Ureter (tissue), 1 donor: ENCODE data around the genes YIPF1 and LRRC42.

DNA sequence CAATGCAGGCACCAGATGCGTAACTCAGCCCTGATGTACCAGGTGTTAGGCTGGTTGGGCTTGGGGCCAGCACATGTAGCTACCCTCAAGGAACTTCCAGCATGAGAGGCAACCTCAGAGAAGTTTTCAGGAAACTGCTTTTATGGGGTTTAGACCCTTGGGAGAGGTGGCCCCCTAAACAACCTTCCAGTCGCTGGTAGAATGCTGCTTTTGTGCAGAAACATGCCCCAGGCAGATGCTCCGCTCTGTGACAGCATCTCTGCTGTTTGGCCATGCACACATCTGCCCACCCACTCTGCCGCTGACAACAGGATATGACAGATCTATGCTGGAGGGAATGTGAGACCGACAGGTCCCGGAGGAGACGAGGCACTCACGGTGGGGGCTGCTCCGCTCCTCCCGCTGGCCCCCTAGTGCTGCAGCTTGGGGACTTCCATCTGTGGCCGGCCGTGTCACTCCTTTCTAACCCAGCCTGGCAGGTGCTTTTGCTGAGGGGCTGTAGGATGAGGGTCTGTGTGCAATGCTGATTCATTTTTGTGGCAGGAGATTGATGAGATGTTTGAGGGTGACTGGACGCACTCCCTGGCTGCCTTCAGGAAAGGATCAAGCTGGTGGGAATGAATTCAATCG, 49.1 kb upstream of the DMRTB1 start:
- PRO-cap: no peak

DNA sequence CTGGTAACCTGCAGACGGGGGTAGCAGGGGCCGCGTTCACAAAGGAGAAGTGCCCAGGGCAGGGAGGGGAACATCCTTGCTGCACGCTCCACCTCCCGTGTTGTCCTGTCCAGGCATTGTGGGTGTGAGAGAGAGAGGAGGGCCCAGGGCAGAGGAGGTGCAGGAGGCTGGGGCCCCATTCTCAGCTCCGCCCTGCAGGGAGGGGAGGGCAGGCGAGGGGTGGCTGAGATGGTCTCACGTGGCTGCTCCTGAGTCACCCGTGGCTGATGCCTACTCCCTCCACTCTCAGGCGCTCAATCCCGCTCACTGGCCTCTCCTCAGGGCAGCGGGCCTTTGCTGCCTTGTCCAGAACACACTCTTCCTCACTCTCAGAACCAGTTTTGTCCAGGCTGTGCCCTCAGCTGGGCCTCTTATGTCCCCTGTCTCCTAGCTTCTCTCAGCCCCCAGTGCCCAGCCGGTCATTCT, 50.1 kb downstream of the DMRTB1 start:
- PRO-cap: no peak

- PRO-cap: no peak
These were observed 132.4 kb downstream of the GLIS1 start for GRCh38 chr1:53606653-53606910.

- PRO-cap: bidirectional peak, plus-strand start at chr1:53889951, minus-strand start at chr1:53889799
These were observed at the start of gene YIPF1 for GRCh38 chr1:53889407-53890494. YIPF1 (minus strand) TSS chr1:53889797.

DNA sequence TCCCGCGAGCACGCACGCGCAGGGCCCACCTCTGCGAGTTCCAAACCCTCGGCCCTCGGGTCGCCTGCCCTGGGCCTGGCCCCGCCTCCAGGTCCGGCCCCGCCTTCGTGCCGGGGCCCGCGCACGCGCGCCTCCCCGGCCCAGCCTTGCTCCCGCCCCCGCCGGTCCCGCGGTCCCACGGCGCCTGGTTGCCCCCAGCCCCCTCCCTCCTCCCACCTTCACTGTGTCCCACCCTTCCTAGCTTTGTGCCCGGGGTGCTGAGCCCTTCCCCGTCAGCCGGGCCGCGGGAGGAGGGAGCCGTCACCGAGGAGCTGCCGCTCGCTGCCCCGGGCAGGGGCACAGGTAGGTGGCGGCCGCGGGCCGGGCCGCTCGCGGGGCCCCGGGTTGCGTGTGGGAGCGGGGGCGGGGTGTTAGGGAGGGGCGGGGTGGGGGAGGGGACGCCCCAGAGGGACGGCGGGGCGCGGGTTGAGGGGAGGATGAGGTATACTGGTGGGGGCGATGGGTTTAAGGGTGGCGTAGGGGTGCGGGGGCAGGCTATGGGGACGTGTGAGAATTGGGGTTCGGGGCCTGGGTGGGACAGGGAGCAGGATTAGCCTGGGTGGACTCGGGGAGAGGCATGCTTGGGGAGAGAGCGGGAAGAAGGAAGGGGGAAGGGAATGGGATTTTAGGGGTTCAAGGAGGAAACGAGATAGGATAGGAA, at the start of gene LRRC42:
LRRC42 (plus strand) TSS at position 143 of the 700 bp plus-strand sequence.
- PRO-cap: bidirectional peak, plus-strand start at position 149 of the sequence, minus-strand start at position 80 of the sequence

DNA sequence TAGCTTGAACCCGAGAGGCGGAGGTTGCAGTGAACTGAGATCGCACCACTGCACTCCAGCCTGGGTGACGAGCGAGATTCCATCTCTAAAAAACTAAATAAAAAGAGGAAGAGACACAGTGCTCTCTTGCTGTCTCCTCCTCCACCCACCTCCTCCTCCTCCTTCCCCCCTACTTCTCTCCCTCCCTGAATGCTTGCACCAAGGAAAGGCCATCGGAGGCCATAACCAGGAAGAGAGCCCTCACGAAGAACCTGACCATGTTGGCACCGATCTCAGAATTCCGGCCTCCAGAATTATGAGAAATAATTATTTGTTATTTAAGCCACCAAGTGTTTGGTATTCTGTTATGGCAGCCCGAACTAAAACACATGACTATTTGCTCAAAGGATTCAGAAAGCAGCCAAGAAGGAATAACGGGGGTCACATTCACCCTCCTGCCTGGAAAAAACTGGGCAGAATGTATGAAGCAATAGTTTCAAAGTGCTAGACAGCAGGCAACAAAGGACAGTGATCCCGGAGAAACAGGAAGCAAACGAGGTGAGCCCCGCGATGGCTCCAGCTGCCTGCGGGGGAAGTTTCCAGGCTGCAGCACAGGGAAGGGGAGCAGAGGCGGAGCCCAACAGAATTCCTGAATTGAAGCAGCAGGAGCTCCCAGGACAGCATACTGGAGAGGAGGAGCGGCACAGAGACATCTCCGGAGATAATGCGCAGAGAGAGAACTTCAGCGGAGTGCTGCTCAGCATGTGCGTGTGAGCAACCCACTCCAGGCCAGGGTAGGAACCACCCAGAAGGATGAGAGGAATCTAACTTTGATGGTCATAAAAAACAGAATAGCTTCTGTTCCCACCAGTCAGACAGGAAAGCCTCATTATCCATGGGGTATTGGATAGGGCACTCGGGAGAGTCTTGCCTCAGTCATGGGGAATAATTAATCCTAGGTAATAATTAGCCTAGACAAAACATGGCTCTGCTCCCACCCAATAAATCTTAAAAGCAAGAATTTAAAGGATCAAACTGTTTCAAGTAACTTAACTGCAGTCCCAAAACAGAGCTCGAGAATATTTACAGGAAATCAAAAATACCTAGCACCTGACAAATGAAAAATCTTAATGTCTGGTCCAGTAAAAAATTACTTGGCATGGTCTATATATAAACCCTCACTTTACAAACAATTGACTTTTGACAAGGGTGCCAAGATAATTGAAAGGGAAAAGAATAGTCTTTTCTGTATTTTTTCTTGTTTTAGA, 35.5 kb downstream of the LDLRAD1 start:
- PRO-cap: unidirectional peak, plus-strand start at position 212 of the sequence

- PRO-cap: no peak
These were observed 31.5 kb downstream of the CDCP2 start for GRCh38 chr1:54120917-54122151.

- PRO-cap: no peak
These were observed 1.0 kb upstream of the CDCP2 start for GRCh38 chr1:54153766-54154237.

GRCh38 chr1:54240522-54241784, 41.0 kb downstream of the MRPL37 start:
- PRO-cap: no peak

GRCh38 chr1:54273772-54274212, 73.8 kb downstream of the MRPL37 start:
- PRO-cap: bidirectional peak, plus-strand start at chr1:54274131, minus-strand start at chr1:54273983

DNA sequence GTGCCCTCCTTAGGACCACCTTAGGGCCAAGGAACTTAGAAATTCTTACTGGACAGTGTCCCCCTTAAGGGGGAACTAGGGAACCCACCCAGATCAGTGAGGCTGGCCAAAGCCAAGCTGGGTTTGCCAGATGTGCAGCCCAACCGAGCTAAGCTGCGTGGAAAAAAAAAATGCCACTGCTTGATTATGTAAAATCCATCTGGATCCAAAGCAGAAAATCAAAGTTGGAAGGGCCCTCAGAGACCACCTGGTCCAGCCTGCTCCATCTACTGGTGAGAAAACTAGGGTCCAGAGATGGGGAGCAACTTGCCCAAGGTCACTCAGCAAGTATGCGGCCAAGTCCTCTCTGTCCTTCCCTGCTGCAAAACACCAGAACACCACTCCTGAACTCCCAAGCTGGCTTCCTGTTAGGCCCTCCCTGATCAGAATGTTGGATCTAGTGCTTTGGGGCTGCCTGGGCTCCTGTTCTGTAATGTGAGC, 77.8 kb downstream of the MRPL37 start:
- PRO-cap: no peak

- PRO-cap: no peak
These were observed 78.2 kb downstream of the MRPL37 start for GRCh38 chr1:54278268-54278513.

- PRO-cap: no peak
These were observed 79.0 kb downstream of the MRPL37 start for GRCh38 chr1:54278514-54279725.

DNA sequence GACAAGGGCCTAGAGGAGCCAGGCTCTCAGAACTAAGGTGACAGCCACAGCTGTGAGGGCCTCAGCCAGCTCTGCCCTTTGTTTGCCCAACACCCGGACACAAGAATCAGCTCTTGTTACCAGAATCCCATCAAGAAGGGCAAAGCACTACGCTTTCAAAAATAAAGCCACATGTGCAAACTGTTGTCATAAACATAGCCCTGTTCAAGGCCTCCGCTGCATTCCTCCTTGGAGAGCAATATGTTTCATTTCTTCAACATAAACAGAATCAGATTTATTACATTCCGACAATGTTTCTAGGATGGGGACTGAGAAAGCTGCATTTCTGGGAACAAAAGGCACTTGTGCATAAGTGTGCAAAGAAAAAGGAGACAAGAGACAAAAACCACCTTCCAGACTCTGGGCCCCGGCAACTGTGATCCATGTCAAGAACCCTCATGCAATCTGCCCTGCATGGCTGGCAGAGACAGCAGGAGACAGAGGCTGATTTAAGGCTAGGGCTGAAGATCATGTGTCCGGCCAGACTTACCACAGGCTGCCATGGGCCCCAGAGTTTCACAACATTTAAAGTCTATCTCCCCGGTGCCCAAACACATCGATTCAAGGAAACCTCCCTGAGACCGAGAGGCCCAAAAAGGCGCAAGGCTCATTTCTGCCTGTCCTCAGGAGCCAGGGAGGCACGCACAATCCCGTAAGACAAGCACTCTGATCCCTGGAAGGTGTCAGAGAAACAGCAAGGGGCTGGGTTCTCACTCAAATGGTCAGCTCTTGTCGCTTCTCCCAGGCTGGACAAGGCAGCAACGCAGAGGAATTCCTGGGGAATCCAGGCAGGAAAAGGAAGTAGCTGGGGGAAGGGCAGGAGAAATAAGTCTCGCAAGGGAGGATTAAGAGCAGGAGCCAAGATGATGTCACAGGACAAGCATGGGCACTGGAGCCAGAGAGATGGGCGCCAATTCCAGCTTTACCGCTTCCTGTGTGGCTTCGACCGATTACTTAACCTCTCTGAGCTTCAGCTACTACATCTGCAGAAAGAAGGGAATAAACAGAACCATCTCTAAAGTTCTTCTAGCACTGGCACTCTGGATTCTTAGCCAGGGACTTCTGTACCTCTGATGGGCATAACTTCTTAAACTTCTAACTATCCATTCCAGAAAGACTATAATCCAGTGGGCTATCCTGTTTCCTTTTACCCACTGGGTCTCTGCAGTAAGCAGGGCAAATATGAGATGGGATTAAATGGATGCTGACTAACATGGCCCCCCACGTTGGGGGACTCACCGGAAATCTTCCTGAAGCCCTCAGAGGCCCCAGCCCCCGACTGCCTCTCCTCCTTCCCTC, 135.5 kb downstream of the MRPL37 start:
- PRO-cap: unidirectional peak, minus-strand start at position 791 of the sequence; unidirectional peak, minus-strand start at position 837 of the sequence

GRCh38 chr1:54405767-54406689, 142.0 kb upstream of the ACOT11 start:
- PRO-cap: unidirectional peak, minus-strand start at chr1:54406115; bidirectional peak, plus-strand start at chr1:54406574, minus-strand start at chr1:54406379

DNA sequence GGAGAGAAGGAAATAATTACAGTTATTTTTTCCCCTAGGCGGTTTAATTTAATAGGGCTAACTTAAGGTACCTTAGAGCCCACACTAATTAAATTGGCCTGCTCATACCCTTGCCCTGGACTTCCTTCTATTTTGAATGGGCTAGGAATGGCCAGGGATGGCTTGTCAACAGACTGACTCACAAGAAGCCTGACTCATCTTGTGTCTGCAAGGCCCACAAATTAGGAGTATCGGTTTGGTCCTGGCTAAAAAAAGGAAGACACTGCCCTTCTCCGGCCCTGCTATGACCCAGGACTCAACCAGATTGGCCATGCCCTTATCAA, 139.8 kb upstream of the ACOT11 start:
- PRO-cap: no peak

DNA sequence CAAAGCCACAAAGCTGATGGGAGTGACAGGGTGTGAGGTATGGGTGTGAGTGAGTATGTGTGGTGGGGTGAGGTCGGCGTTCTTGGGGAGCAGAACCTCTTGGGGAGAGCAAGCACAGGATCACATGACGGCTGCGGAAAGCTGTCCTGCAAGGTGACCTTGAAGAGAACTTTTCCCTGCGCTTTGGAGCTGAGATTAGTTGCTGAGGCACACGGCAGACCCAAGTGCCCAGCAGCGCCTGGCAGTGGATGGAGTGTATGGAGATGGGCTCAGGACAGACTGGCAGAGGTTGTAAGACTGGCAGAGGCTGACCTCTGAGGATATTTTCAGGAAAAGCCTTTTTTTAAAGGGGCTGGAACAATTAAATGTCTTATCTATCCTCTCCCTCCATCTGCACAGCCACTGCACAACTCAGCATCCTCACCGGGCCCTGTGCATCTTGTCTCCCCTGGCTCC, 718 bp downstream of the ACOT11 start:
- PRO-cap: no peak

DNA sequence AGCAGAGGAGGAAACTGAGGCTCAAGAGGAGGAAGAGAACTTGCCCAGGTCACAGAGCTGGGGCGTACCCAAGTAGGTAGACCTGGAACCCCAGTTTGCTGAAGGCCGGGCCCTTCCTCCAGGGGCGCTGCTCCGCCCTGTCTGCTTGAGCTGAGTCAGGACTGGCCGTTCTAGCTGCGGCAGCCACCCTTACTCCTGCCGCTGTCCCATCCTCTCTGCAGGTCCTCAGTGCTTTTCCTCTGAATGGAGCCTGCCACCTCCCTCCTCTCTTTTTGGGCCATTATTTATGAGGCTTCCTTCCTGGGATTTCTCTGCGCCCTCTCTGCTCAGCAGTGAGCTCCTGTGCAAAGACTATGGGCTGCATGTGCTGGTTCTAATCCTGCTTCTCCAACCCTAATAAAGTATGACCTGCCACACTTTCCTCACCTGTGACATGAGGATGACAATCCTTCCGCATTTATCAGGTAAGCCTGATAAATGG, 404 bp upstream of the TTC22 start:
- PRO-cap: no peak

DNA sequence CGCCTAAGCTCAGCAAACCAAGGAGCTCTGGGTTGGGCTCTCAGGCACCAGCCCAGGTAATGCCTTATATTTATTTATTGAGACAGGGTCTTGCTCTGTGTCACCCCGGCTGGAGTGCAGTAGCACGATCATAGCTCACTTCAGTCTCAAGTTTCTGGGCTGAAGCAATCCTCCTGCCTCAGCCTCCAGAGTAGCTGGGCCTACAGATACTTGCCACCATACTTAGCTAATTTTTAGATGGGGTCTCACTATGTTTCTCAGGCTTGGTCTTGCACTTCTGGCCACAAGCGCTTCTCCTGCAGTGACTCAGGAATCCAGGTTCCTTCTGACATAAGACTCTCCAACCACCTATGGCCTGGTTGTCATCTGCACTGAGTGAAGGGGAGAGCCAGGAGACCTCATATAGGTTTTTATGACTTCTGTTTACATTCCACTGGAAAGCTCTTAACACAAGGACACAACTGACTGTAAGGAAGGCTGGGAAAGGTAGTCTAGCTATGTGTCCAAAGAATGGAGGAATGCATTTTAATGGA, 38.2 kb downstream of the DHCR24 start:
- PRO-cap: no peak

GRCh38 chr1:54883074-54883836, 3.7 kb downstream of the DHCR24 start:
- PRO-cap: no peak